ENCODE measurements around a stretch of chr15.

DNA sequence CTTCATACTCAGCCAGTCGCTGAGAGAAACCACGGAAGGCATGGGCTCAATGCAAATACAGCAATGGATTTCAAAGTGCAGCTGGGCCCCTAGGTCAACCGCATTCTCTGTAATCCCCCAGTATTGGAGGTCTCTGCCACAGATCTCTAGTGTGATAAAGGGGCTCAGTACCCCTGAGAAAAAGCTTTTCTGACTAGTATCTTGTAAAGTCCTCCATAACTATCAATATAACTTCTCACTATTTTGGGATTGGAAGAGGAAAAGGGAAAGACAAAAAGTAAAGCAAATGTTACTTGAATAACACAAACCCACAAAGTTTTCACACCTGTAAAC is 208.2 kb downstream of the VPS13C start:
- PRO-cap = no peak
- RAMPAGE, long total RNA, 2 experiments = no peak in any of the 2 experiments

DNA sequence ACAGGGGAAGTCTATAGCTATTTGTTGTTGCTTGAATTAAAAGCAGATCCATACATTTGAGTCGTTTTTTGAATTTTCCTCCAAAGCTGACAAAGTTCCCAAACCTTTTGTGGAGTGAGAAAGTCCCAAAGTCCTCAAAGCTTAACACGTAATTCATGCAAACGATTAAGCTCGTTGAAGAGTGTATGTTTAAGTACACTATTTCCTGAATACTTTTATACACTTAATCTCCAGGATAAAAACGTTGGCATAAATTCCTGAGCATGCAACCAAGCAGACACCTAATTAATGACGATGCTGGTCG is 999 bp downstream of the VPS13C start:
- PRO-cap = no peak
- RAMPAGE, long total RNA, 2 experiments = no peak in any of the 2 experiments

- PRO-cap = bidirectional peak, plus-strand start at chr15:62068232, minus-strand start at chr15:62068151; unidirectional peak, minus-strand start at chr15:62068636
- RAMPAGE, long total RNA, 2 experiments = no peak in any of the 2 experiments
These were observed 1.5 kb downstream of the C2CD4A start for GRCh38 chr15:62068079-62068900.

GRCh38 chr15:62087286-62088263 is 20.8 kb downstream of the C2CD4A start:
- PRO-cap = no peak
- RAMPAGE, long total RNA, 2 experiments = no peak in any of the 2 experiments

DNA sequence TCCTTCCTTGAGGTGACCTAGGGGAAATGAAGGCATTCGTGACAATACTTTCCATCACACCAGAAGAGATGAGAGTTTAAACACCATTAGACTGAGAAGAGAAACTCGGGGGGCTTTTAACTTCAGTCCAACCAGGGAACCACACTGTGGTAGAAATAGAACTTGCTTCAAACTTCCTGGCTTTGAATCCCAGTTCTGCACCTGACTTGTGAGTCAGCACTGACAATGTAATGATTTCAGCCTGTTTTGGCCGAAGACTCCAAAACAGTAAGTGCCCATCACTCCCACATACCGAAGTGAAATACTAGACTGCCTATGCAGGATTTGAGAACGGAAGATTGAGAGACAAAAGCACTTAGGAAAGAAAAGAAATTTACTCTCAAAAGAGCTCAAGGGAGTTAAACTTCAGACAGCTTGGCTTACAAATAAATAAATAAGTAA is 27.0 kb downstream of the C2CD4B start:
- PRO-cap = no peak
- RAMPAGE, long total RNA, 2 experiments = no peak in any of the 2 experiments

DNA sequence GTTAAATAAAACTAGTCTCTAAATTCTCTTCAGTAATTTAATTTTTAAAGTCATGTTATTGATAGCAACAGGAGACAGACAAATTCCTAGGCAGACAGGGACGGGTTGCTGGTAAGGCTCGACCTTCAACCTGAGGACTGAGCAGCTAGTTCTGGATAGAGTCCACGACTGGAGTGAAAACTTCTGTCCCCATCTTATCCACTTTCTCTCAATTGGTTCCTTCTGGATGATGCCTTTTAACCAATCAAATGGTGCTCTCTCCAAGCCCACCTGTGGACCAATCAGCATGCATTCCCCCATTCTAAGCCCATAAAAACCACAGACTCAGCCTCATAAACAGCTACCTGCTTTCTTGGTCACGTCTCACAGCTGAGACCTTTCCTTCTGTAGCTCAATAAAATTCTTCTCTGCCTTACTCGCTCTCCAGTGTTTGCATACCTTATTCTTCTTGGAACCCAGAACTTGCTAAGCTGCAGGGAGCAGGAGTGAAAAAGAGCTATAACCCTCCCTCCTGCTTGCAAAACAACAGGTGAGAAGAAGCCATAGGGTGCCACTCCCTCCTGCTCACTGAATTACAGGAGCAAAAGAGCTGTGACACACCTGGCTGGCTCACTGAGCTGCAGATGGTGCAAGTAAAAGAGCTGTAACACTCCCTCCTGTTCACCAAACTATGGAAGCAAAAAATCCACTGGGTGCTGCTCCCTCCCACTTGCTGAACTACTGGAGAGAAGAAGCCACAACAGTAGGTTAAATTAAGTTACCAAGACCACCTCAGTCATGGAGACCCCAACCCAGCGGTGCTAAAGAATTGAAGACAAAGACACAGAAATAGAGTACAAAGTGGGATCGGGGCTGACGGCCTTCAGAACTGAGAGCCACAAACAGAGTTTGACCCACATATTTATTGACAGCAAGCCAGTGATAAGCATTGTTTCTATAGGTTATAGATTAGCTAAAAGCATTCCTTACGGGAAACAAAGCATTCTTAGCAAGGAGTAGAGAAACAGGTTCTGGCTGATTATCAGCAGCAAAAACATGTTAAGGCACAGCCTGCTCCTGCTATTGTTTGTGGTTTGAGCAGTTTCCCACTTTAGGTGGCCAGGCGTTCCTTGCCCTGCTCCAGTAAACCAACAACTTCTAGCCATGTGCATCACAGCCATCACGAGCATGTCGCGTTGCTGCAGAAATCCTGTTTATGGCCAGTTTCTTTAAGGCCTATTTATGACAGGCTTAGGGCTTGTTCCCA is 44.3 kb upstream of the C2CD4B start:
- PRO-cap = unidirectional peak, plus-strand start at position 612 of the sequence
- RAMPAGE, long total RNA, 2 experiments = no peak in any of the 2 experiments

GRCh38 chr15:62350527-62351001 is 39.8 kb upstream of the TLN2 start:
- PRO-cap = unidirectional peak, plus-strand start at chr15:62350757
- RAMPAGE, long total RNA, 2 experiments = no peak in any of the 2 experiments

- PRO-cap = no peak
- RAMPAGE, long total RNA, 2 experiments = no peak in any of the 2 experiments
These were observed 49.3 kb downstream of the TLN2 start for GRCh38 chr15:62439671-62440095.

- PRO-cap = no peak
- RAMPAGE, long total RNA, 2 experiments = no peak in any of the 2 experiments
These were observed 170.8 kb downstream of the TLN2 start for GRCh38 chr15:62561032-62561634.

DNA sequence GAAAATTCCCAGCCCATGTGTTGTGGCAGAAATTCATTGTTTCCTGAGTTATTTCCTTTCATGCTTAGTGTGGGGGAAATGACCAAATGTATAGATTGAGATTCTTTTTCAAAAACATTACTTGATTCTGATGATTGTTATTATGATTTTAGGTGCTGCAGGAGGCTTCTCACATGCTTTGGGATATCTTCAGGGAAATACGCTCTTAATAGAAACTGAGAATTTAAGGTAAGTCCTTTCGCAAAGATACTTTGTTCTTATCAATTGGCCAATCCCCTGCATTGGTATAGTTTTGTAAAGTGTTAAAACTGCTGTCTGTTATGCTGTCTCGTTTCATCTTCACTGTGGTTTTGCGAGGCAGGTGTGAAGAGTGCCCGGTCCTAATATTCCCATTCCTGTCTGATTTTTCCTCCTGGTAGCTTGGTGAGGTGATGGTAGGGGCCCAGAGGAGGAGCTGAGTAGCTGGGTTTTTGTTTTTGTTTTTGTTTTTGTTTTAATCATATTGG is 199.2 kb downstream of the TLN2 start:
- PRO-cap = no peak
- RAMPAGE, long total RNA, 2 experiments = no peak in any of the 2 experiments

DNA sequence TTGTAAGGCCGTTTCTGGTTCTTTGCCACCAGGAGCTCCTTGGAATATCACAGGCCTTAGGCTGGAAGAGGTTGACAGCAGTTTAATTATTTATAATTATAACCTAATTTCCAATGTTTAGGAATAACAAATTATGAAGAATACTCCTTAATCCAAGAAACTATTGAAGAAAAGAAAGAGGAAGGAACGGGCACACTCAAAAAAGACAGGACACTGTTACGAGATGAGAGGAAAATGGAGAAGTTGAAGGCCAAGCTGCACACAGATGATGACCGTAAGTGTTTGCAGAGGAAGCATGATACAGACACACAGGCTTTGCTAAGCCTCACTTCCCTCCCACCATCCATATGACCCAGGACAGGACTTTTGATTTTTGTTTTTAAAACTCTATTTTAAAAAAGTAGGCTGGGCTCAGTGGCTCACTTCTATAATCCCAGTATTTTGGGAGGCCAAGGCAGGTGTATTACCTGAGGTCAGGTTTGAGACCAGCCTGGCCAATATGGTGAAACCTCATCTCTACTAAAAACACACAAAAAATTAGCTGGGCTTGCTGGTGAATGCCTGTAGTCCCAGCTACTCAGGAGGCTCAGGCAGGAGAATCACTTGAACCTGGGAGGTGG is 262.8 kb downstream of the TLN2 start:
- PRO-cap = no peak
- RAMPAGE, long total RNA, 2 experiments = no peak in any of the 2 experiments

GRCh38 chr15:62821471-62822444 is 220.8 kb upstream of the TPM1 start:
- PRO-cap = no peak
- RAMPAGE, long total RNA, 2 experiments = no peak in any of the 2 experiments

GRCh38 chr15:63050506-63051143 is 8.1 kb downstream of the TPM1 start:
- PRO-cap = no peak
- RAMPAGE, long total RNA, 2 experiments = no peak in any of the 2 experiments

- PRO-cap = no peak
- RAMPAGE, long total RNA, 2 experiments = no peak in any of the 2 experiments
These were observed 297 bp upstream of the RPS27L start for GRCh38 chr15:63157628-63157919.

- PRO-cap = bidirectional peak, plus-strand start at chr15:63189606, minus-strand start at chr15:63189318
- RAMPAGE, long total RNA, 2 experiments = no peak in any of the 2 experiments
These were observed 467 bp upstream of the RAB8B start for GRCh38 chr15:63188814-63189463.

- PRO-cap = no peak
- RAMPAGE, long total RNA, 2 experiments = no peak in any of the 2 experiments
These were observed 21.2 kb downstream of the RAB8B start for GRCh38 chr15:63210348-63211259.

- PRO-cap = no peak
- RAMPAGE, long total RNA, 2 experiments = start-site peak on the plus strand in 1 of 2 experiments, at chr15:63219108-63219152 at its widest, 7 reads per replicate
These were observed 29.6 kb downstream of the RAB8B start for GRCh38 chr15:63218959-63219369.

DNA sequence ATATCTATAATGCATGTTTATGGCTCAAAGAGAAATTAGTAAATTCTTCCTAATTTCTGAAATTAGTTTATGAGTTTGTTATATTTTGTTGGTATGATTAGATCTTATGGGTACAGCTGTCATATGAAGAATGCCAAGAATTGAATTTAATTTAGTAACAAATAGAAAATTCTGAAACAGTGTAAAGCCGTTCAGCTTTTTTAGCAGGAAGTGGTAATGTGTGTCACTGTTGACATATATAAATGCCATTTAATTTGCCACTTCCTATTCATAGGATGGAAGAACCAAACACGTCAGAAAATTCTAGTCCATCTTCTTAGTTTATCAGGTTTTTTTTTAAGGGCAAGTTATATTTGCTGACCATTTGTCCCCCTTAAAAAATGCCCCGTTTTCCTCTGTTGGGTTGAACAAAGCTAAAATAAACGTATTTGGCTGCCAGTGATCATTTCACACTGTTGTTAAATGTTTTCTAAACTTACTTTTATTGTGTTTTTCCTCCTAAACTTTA is 43.0 kb downstream of the RAB8B start:
- PRO-cap = no peak
- RAMPAGE, long total RNA, 2 experiments = no peak in any of the 2 experiments

- PRO-cap = no peak
- RAMPAGE, long total RNA, 2 experiments = no peak in any of the 2 experiments
These were observed 934 bp upstream of the APH1B start for GRCh38 chr15:63276429-63276912.

- PRO-cap = no peak
- RAMPAGE, long total RNA, 2 experiments = no peak in any of the 2 experiments
These were observed 33.3 kb downstream of the CA12 start for GRCh38 chr15:63348216-63348944.